Ishikawa (cell line): ENCODE measurements around a stretch of chr2.

DNA sequence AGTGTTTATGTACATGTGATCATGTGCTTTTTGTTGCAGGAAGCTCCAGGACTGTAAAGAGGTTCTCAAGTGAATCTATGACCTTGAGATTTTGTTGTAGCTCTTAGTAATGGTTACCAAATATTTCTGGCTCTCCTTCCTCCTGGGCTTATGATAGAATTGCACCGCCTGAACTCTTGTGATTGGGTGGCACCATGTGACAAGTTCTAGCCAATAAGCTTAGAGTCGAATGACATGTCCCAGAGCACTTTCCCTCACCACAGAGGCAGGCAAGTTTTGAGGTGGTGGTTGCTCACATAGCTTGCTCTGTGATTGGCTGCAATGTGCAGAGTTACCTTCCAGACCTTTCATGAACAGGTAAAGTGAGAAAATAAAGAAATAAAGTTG, 8.9 kb upstream of the SCG2 start:
- RRBS: no CpG with 5 or more reads among the region's 2 CpGs

DNA sequence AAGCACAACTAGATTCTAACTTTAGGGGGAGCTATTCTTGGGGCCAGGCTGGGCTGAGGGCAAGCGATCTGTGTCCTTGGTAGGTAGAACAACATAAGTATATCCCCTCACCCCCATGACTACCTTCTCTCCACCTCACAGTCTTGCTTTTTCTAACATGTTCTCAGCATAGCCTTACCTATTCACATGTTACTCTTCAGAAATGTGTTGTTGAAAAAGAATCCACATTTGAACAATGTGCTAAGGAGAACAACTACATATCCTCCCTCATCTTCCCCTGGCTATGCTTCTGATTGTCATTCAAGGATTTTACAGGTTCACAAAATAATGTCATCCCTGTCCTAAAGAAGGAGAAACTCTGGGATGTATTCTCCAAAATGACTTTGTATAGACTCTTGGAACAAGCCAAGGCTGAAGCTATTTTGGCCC, 96.3 kb upstream of the SCG2 start:
- RRBS: no CpG with 5 or more reads among the region's 1 CpG

DNA sequence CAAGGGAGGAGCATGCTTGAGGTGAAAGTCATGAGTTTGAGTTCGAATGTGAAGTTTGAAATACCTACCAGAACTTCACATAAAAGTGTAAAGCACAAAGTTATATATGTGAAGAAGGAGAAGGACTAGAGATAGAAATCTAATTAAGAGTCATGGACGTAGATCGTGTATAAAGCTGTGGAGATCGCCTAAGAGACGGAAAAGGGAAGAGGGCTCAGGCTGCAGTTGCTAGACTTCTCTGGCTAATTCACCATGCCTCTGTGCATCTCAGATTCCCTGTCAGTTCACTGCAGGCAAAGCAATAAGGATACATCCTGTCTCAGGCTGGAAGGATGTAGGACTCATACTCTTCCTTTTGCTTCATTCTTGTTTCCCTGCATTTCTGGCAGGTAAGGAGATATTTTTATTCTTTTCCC, 112.6 kb downstream of the AP1S3 start:
- RRBS: no CpG with 5 or more reads among the region's 5 CpGs

GRCh38 chr2:223959507-223960169, 2.4 kb downstream of the MRPL44 start:
- RRBS: no CpG with 5 or more reads among the region's 8 CpGs

- RRBS: no CpG with 5 or more reads among the region's 3 CpGs
These were observed 2.2 kb downstream of the FAM124B start for GRCh38 chr2:224399667-224400132.

GRCh38 chr2:224412046-224412414, 10.1 kb upstream of the FAM124B start:
- RRBS: no CpG with 5 or more reads among the region's 13 CpGs

DNA sequence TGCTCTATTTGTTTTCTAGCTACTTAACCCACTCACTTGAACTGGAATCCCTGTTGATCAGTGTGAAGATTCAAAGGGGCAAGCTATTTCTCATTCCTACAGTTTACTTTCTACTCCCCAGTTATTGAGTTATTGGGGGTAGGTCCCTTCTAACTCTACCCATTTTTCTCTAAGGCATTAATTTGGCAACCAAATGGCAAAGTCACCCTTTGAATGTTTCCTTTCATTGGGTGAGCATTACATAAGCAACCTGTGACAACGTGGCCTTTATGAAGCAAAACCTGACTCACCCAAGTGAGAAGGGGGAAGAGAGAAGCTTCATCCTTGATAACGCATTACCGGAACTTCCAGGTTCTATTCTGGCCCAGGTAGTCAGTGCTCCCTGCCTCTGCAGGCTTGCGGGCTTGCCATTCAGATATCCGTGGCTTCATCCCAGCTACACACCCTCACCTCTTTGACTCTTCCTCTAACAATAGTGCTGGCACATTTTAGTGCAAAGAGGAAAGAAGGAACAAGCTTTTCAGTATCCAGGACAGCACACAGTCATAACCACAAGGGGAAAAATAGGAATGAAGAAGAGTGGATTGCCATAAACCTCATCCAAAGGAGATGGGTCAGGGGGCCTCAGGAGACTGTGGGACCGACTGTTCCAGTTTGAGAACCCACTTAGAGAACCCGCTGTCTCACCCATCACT, 39.1 kb upstream of the FAM124B start:
- RRBS: no CpG with 5 or more reads among the region's 7 CpGs

DNA sequence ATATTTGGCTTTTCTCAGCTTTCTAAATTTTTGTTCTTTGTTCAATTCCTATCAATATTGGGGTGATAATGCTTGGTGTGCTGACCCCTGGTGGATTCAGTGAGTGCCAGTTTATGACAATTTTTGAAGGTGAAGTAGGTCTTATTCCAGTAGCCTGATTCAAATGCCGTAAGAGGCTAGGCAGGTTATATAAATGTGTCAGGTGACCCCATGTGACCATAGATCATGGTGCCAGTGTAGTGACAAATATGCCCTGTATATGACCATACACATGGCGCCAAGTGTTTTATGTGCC, 47.6 kb upstream of the FAM124B start:
- RRBS: no CpG with 5 or more reads among the region's 2 CpGs

DNA sequence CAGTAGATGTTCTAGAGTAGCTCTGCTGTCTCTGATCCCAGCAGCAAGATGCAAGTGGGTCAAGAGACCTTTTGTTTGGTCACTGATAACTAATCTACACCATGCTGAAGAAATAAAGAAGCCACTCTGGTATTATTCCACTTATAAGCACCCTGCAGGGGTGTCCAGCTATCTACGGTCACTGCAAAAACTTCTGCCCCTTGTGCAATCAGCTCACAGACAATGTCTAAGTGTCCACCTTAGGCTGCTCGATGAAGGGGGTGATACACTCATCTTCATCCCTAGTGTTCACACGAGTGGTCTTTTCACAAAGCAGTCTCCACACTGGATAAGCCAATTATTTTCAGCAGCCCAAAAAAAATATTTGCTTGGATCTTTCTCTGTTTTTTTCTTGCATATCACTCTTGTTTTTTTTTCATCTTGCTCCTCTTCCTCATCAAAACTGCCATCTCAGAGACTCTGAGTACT, 85.6 kb downstream of the CUL3 start:
- RRBS: no CpG with 5 or more reads among the region's 3 CpGs

DNA sequence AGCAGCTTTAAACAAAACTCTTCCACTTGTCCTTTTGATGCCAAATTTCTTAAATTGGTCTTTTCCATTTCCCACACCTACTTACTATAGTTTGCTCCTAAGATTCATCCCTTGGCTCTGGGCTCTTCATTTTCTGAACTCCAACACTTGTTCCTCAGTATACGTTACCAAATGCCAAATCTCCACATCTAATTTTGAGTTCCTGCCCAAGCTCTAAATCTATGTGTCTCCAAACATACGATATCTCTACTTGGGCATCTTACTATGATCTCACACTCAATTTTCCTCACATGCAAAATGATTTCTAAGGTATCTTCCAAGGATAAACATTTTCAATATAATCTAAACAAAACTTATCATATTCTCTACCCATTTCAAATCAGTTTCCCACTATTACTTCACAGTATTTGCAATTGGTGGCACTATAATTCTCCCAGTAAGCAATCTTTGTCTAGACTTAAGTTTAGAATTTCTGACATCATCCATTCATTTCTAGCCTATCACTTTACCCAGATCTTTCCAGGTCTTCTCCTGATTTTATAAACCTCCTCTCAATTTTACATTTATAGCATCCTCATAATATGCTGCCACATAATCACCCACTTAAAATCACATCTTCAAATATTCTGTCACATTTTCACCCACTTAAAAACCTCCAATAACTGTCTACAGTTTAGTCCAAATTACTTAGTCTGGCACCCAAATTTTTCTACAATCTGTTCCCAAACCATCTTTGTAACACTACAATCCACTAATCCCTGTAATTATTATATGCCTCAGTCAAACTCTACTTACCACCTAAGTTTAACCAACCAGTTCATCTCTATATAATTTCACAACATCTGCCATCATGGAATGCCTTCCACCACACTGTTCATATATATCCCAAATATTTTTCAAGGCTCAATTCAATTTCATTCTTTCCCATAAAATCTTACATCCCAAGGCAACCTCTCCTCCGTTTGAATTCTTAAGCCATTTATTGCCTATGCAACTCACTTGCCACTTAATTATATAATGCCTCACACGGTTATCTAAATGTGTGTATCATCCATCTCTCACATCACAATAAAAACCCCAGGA, 30.0 kb downstream of the CUL3 start:
- RRBS: no CpG with 5 or more reads among the region's 4 CpGs

DNA sequence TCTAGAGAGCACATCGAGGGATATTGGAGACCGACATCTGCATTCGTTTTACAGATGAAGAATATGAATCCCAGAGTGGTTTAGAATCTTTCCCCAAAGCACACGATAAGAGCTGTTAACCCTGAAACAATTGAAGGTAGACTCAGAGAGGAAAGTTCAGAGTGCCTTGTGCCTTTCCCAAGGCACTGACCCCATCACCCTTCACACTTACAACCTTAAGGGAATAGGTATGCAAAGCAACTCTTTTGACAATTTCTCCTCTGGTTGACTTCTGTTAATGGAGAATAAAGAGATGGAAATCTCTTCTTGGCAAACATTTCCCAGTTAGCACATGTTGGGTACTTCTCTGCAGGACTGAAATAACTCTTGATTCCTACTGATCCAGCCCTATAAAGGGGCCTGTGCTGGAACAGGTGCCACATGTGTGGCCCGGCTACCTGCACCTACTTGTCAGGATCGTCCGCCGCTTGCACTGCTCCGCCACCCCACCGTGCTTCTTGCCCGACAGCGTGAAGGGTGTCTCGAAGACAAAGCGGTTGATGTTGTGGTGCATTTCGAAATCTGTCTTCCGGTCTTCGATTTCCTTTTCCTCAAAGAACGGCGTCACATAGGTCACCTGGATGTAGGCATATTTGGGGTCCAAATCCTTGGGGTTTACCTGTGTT, 58.4 kb upstream of the CCDC195 start:
- RRBS: no CpG with 5 or more reads among the region's 19 CpGs

DNA sequence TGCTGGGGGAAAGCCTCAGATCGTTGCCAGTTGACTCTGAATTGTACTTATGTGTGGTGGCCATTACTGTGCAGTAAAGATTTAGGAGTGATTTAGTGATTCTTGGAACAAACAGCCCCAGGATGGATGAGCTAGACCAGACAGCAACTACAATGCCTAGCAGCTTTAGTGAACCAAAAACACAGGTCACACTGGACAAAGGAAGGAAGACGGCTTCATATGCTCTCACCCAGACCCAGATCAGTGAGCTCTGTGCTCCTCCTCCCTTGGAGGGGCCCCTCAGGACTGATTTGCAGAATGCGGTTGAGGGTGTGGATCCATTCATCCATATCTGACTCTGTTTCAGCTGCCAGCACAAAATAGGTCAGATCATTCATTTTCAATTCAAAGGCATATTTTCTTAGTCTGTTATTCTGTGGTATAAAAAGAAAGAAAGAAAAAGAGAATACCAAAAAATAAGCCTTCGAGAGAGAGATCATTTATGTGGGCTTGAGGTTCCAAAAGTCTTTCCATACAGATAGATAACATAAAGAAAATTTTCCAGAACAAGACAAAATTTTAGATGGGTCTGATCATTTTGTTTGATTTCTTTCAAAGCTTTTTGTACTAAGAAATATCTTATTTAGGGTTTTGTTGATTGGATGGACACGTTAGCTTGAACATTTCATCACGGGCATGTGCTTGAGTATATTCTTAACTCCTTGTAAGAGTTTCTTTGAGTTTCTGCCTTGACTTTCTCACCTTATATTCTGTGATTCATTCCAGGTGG, 159.8 kb upstream of the CCDC195 start:
- RRBS: no CpG with 5 or more reads among the region's 6 CpGs

DNA sequence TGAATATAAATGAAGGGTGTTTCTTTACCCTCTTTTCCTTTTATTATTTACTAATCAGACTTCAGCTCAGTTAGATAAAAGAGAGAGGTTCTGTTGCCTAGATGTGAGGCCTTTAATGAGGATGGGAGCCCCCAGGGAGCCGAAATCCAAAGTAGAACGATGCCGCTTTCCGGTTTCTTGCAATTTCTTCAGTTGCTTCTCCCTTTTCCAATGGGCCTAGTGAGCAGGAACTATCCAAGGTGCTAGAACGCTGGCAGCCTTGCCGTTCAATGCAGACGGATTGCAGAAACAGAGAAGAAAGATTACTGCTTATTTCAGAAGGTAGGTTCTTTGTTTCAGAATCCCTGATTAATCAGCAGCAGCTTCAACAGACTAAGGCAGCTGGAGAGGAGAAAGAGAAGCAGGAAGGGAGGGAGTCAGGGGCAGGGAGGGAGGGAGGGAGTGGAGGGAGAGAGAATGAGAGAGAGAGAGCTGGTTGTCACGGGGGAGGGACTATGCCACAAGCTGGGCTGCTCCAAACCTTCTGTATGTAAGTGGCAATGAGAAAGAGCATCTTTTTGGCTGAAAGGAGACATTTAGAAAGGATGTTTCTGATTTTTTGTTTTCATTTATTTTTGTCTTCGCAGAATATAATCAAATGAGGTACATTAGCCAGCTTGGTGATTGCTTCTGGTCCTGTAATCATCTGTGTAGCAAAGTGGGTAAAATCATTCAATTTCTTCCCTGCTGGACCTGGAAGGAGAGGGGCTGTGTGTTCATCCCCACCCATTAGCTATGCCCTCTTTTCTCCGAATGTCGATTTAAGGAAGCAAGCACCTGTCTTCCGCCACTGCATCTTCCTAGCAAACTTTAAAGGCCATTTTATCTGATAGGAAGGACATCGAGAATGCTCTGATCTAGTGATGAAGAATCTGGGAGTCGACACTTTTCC, 690 bp downstream of the NYAP2 start:
- RRBS: no CpG with 5 or more reads among the region's 14 CpGs

GRCh38 chr2:226738114-226738513, 61.5 kb downstream of the IRS1 start:
- RRBS: no CpG with 5 or more reads among the region's 5 CpGs

- RRBS: no CpG with 5 or more reads among the region's 3 CpGs
These were observed 5.6 kb downstream of the IRS1 start for GRCh38 chr2:226794117-226794359.

GRCh38 chr2:226800922-226801971, 1.6 kb upstream of the IRS1 start:
- RRBS: 93% methylated on average over 15 of the region's 35 CpGs

GRCh38 chr2:226855127-226855326, 19.2 kb downstream of the RHBDD1 start:
- RRBS: no CpG with 5 or more reads among the region's 1 CpG

GRCh38 chr2:226875531-226876458, 39.9 kb downstream of the RHBDD1 start:
- RRBS: no CpG with 5 or more reads among the region's 6 CpGs